Tongue (tissue), 2 donors: ENCODE measurements around the genes ZNF101 and ZNF430.

GRCh38 chr19:19202393-19202795 is 820 bp downstream of the NR2C2AP start:
- RAMPAGE, long total RNA = no peak

GRCh38 chr19:19342897-19343732 is 22.5 kb downstream of the MAU2 start:
- RAMPAGE, long total RNA = no peak

GRCh38 chr19:19371102-19371603 is 34.3 kb upstream of the GATAD2A start:
- RAMPAGE, long total RNA = no peak

DNA sequence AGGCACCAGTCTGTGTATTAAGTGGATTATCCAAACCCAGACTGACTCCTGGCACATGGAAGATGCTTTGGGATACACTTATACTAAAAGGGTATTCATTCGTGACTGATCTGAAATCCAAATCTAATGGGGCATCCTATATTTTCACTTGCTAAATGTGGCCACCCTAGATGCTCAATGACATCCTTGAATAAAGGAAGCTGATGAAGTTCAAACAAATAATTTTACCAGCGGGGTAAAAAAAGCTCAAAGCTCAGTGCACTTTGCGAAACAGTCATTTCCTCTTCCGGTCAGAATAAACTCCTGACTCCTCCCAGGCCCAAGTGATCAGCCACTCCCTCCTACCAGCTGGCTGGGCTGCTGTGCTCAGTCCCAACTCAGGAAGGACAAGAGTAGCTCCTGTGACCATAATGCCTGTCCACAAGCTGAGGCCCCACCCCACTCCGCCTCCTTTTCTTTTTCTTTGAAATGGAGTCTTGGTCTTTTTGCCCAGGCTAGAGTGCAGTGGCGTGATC is 32.5 kb upstream of the GATAD2A start:
- RAMPAGE, long total RNA = no peak

- RAMPAGE, long total RNA = no peak
Observed at GRCh38 chr19:19386462-19386988, 18.9 kb upstream of the GATAD2A start.

DNA sequence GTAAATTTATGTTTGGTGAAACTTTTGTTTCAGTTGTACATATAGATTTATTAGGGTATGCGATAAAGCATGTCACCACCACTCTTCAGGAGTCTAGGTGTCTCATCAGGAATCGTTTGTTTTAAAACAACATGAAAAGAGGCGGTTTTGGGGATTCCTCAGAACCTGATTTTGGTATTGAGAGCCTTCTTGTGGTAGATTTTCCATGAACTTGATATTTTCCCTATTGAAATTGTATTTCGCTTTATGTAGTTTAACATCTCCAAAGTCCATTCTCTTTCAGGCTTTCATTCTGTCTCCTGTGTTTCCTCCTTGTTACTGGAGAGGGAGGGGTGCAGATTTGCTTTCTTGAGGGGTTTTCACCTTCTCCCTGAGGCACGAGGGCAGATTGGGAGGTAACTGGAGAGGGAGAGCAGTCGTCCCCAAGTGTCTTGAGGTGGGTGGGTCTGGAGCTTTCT is 726 bp upstream of the GATAD2A start:
- RAMPAGE, long total RNA = no peak

DNA sequence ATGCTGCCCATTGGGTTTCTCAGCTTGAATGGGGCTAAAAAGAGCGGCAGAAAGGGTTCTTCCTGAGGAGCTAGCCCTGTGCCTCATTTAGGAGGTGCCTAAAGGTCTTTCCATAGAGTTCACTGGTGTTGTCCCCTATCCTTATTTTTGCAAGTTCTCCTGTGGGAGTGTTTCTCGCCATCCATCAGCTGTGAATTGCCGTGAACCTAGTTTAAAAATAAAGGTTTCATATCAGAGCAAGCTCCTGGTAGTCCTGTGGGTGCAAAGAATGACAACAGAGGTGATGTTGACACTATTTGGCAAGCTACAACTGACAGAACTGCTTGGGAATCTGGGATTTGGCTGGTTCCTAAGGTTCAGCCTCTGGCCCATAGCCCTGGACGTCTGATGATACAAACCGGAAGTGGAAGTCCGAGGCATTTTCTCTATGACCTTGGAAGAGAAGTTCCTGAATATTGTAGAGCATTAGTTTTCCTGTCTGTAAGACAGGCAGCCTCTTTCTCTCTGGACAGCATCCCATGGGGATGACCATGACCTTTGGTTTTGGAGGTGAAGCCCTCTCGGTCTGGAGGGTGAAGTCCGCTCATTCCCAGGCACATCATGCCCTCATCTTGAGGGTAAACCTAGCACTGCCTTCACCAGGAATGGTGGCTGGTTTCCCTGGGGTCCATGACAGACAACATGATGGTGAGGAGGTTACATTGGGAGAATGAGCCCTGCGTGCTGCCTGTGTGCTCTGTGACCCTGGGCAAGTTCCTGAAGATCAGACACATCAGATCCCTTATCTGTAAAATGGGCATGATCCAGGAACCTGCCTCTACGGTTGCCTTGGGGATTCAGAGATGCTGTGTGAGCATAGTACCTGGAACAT is 29.1 kb downstream of the GATAD2A start:
- RAMPAGE, long total RNA = no peak

GRCh38 chr19:19490203-19490871 is 25.0 kb downstream of the TSSK6 start:
- RAMPAGE, long total RNA = no peak

DNA sequence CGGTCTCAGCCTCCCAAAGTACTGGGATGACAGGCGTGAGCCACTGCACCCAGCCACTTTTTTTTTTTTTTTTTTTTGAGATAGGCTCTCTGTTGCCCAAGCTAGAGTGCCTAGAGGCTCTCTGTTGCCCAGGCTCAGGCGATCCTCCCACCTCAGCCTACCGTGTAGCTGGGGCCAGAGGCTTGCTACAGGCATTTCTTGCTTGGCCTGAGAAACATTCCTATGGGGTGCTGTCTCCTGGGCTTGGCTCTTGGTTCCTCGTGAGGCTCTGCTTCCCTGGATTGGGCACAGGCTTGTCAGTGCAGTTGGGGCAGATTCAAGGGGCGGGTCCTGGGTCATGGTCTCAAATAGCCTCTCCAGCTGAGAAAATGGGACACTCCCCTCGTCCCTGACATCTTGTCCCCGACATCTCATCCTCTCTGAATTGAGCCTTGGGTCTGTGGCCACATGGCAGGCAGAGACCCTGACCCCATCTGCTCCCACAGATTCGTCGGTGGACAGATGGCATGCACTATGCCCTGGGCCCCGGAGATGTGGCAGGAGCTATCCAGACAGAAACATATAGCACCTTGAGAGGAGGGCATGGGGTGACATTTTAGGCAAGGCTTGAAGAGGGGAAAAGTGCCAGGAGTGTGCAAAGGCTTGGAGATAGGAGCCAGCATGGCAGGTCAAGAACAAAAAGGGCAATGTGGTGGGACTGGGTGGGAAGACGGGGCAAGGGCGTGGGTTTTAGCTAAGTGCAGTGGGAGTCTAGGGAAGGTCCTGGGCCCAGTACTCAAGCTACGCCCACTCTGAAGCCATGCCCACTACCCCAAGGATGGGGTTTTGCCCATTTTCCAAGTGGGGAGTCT is 4.8 kb downstream of the TSSK6 start:
- RAMPAGE, long total RNA = no peak

- RAMPAGE, long total RNA = no peak
Observed at GRCh38 chr19:19513925-19514888, 1.1 kb downstream of the TSSK6 start.

DNA sequence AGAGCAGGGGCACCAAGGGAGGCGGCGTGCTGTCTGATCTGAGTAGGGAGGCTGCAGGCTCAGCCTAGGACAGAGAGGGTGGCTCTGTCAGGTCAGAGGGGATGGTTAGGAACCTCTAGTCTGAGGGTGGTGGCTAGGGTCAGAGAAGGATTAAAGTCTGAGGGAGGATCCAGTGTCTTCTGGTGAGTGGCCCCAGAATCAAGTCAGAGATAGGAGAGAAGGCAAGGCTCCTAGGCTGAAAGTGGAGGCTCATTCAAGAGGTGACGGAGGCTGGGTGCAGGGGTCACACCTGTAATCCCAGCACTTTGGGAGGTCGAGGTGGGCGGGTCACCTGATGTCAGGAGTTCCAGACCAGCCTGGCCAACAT is 1.9 kb upstream of the CILP2 start:
- RAMPAGE, long total RNA = no peak

GRCh38 chr19:19569860-19570791 is 32.1 kb downstream of the CILP2 start:
- RAMPAGE, long total RNA = no peak

DNA sequence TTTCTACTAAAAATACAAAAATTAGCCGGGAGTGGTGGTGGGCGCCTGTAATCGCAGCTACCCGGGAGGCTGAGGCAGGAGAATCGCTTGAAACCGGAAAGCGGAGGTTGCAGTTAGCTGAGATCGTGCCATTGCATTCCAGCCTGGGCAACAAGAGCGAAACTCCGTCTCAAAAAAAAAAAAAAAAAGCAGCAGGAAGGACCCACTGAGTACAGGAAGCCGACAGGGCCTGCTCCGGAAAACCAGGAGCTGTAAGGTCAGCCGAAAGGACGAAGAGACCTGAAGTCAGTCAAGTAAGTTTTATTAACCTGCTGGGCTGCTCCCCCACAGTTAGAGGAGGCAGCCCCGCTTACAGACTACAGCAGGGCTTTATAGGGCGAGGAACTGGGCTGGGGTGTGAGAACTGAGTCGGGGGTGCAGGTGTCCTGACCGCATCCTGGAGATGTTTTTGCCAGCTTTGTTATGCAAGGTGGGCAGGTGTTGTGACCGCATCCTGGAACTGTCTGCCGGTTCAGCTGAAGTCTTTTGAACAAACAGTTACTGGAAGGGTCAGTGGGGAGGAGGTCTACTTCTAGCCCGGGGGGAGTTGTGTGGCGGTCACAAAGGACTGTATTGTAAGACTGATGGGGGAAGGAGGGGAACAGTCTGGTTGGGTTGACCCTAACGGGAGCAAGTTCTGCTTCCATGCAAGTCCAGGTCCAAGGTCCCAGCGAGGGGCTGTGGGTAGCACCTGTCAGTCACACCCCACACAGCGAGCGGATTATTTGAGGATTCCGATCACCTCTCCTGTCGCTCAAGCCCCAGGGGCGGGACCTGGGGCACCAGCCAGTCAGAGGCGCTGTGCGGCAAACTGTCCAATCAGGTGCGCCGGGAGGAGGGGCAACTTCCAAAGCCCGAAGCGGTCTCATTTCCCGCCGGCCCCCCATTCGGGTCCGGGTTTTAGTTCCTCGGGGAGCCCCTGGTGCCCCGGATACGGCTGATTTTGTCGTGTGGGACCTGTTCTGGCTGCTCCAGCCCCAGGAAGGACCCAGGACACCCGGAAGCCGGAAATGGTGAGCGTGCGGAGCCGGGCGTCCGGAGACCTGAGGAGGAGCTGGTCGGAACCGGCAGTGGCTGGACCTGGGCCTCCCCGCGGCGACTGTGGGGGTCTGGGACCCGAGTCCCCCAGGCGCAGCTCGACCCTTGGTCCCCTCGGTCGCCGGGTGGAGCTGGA is at the start of gene ZNF101:
ZNF101 (plus strand) TSS at position 925 of the 1,213 bp plus-strand sequence.
- RAMPAGE, long total RNA = no peak

DNA sequence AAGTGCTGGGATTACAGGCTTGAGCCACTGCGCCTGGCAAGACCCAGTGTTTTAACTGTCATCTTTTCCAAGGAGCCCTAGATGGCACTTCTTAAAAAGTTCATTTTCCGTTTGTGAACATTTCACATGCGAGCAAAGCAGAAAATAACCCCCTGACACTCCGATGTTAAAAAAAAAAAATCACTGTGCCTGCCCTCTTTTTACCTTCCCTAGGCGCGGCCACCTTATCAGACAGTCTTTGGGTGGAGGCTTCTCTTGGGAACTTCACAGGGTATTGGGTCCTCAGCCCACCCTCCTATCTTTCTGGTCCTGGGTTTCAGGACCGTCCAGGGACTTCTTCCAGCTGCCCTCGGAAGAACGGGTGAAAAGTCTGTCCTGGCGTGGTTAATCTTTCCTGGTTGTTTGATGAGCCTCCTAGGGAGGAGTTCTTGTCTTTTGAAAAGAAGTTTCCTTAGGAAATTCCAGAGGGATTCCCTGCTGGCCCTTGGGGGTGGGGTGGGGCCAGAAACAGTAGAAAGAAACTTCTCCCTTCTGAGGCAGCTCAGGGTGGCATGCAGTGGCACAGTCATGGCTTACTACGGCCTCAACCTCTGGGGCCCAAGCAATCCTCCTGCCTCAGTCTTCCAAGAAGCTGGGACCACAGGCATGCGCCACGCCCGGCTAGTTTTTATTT is 1.2 kb downstream of the ZNF101 start:
- RAMPAGE, long total RNA = no peak

DNA sequence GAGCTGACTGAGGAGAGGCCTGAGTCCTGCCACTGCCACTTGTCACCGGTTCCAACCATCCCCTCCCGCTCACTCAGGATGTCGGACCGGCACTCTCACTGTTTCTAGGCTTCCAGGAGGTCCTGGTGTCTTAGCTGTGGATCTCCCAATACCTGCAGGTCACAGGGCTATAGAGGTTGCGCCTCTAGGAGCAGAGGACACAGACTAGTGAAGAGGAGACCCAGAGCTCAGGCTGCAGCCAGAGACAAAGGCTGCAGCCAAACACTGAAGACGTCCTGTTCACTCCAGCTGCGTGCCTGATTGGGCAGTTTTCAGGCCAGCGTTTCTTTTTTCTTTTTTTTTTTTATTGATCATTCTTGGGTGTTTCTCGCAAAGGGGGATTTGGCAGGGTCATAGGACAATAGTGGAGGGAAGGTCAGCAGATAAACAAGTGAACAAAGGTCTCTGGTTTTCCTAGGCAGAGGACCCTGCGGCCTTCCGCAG is 15.3 kb upstream of the ZNF486 start:
- RAMPAGE, long total RNA = no peak

GRCh38 chr19:20237632-20238805 is 71.0 kb downstream of the ZNF486 start:
- RAMPAGE, long total RNA = no peak

DNA sequence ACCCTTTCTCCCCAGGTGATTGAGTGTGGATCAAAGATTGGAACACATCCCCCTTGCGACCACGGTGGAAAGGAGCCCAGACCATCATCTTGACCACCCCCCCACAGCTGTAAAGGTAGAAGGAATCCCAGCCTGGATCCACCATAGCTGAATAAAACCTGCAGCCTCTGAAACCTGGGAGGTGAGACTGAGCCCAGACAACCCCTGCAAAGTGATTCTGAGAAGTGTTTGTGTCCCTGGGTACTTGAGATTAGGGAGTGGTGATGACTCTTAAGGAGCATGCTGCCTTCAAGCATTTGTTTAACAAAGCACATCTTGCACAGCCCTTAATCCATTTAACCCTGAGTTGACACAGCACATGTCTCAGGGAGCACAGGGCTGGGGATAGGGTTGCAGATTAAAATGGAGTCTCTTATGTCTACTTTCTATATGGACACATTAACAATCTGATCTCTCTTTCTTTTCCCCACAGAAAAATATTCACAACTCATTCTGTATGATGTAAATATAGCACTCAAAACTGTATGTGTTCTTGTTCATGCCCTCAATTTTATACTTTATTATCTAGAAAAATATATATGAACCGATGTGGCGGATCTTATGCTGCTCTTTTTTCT is 81.4 kb downstream of the ZNF486 start:
- RAMPAGE, long total RNA = no peak

- RAMPAGE, long total RNA = no peak
Observed at GRCh38 chr19:20431420-20432108, 134.0 kb downstream of the ZNF737 start.

DNA sequence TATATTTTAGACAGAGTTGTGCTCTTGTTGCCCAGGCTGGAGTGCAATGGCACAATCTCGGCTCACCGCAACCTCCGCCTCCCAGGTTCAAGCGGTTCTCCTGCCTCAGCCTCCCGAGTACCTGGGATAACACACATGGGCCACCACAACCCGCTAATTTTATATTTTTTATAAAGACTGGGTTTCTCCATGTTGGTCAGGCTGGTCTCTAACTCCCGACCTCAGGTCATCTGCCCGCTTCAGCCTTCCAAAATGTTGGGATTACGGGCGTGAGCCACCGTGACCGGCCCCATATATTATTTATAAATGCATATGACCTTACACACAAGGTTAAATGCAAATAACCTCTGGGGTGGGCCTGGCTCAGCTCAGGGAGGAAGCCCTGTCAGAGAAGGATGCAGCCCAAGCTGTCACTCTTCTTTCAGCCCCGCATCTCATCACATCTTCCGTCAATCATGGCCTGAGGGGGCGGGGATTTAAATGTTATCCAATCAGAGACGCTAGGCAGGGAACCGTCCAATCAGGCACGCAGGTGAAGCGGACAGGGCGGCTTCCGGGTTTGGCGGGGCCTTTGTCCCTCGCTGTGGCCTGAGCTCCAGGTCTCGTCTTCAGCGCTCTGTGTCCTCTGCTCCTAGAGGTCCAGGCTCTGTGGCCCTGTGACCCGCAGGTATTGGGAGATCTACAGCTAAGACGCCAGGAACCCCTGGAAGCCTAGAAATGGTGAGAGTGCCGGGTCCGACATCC is at the start of gene ZNF430:
ZNF430 (plus strand) TSS at position 574 of the 744 bp plus-strand sequence.
- RAMPAGE, long total RNA = start-site peak on the plus strand centred at position 583 of the sequence, 103 bp wide, 99 and 54 reads in 2 replicates

DNA sequence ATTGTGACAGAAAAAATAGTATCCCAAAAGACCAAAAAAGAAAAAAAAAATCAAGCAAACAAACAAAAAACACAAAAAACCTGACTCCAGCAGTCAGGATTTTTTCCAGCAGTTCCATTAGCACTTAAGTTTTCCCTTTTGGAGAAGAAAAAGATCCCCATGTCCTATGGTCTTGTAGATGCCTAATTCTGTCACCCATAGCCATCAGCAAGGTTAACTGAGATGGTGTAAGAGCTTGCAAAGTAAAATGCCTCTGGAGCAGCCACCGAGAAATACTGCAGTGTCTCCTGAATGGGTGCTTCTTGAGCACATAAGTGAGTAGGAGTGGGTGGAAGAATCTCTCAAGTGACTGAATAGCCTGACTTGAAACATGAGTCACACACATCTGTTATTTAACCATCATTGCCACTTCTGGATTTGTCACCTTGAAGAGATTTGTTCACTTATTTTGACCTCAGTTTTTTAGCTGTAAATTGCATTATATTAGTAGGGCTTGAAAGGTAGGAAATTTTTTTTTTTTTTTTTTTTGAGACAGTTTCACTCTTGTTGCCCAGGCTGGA is 2.3 kb downstream of the ZNF714 start:
- RAMPAGE, long total RNA = no peak